LHCN-M2 (cell line): ENCODE data around the gene GPR45.

DNA sequence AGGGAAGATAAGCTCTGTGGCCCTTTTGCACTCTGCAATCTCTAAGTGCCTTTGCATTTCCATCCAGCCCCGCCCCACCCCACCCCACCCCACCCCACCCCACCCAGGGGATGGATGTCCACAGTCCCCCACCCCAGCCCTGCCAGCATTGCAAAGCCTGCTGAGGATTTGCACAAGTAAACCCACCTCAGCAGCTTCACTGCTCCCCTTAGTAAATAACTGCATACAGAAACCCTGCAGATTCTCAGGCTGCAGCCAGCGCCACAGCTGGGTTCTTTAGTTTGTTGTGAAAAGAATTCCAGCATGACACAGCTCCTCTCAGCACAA is 95.9 kb upstream of the POU3F3 start:
- RAMPAGE, long total RNA = no peak

DNA sequence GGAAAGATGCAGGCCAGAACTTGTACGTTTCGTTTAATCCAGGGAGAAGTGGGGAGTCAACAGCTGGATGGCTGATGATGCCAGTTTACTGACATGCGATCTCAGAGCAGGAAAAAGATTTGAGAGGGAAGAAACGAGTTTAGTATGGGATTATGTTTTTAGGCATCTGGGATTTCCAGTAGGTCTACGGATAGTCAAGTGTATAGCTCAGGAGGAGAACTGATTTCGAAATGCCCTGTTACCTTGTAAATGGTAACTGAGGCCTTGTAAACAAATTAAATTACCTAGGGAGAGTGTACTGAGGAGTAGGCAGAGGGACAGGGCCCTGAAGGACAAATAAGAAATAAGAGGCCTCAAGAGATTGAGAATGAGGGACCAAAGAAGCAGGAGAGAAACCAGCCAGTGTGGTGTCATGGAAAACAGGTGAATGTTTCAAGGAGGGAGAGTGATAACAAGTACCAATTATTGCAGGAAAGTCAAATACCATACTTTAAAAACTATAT is 907 bp downstream of the MRPS9 start:
- RAMPAGE, long total RNA = no peak

DNA sequence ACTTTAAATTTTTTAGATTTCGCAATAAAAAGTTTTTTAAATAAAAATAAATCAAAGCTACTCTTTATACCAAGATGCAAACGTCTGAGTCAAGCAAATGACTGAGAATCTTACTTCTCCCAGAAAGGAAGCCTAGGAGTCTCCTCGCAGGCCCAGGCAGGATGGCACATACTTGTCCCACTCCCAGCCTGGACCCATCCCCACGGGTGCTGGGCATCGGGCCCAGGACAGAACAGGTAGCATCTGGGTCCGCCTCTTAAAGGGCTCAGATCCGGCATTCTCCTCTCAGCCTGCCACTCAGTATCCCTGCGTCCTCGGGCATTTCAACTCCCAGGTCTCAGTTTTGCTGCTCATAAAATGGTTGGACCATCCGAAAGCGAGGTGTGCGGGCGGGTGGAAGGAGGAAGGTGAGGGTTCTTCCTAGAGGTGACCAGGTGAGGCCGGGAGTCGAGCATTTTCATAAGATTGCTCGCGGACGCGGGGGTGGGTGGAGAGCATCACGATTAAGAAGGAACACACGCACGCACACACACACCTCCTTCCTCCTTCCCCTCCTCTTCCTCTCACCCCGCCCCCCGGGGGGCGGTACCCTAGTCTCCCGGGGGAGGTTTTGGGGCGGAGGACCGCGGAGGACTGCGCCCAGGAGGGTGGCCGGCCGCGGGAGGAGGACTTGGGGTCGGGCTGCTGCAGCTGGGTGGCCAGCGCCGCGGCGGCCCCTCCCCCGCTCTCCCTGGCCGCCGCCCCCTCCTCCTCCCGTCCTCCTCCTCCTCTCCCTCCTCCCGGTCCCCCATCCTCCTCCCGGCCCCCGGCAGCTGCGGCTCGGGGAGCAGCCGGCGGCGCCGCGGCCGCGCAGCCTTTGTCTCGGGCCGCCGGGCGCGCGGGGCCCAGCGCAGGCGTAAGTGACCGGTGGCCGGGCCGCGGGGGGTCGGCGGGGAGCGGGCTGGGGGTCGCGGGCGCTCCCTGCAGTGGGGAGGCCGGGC is 98.0 kb upstream of the GPR45 start:
- RAMPAGE, long total RNA = no peak

DNA sequence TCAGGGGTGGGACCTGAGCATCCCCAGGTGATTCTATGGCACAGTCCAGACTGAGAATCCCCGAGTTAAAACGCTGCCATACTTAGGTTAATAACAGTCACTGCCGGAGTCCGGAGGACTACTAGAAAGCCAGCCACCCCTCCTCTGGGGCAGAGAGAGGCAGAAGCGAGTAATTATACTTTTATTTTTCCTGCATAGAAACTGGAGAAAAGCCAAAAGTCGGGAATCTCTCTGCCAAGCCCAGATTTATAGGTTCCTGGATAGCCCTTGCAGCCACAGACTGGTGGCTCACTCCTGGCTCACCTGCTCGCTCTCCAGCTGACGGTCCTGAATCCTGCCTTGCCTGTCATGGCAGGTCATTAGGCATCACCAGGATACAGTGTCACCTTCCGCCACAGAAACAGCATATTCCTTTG is 57.3 kb upstream of the GPR45 start:
- RAMPAGE, long total RNA = no peak

DNA sequence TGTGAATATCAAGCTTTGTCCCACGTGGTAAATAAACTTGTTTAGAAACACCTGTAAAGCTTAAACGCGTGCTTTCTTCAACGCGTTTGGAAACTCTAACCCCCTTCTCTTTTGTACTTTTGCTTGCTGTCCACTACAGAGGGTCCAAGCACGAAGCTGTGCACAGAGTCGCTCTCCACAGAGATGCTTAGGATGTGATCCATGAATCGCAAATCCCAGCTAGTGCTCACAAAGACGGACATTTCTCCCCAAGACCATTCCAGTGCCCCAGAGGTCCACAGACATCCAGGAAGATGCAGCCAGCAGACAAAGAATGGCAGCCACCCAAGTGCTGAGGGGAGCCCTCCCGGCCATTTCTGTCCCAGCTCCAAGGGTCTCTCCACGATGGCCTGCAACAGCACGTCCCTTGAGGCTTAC is at the start of gene GPR45:
GPR45 (plus strand) TSS at position 269 of the 417 bp plus-strand sequence.
- RAMPAGE, long total RNA = no peak

- RAMPAGE, long total RNA = no peak
These were observed 26.9 kb downstream of the C2orf49 start for GRCh38 chr2:105364119-105364778.

DNA sequence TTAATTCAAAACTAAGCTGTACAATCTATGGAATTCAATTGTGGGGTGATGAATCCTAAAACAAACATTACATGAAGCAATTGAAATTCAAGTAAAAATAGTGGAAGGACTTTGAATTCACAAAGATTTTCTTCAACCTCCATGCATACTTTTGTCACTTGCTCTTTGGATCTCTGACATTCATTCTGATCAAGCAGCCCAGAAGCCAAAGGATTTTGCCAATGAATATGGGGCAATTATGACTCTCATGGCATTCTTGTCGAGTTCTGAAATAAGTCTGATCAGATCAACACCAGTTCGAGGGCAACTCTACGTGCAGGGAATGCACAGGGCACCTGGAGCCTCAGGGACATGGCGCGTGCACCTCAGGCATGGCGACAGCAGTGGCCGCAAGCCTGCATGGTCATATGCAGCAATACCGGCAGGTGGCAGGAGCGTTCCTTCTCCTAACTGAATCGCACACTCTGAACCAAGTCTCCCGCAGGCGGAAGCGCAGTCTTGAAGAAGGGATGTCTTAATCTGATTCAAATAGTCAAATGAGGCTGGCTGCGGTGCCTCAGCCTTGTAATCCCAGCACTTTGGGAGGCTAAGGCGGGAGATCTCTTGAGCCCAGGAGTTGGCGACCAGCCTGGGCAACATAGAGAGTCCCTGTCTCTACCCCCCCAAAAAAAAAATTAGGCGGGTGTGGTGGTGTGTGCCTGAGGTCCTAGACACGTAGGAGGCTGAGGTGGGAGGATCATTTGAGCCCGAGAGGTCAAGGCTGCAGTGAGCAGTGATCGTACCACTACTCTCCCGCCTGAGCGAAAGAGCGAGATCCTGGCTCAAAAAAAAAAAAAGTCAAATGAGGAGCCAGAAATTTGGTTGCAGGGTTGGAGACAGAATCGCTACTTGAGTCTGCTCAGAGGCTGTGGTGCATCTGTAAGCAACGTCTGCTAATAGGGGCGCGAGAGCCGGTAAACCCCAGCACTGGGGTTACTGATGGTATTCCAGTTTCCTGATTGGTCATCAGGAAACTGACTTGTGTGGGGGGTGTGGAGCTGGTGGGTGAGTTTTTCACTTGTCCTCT is 29.0 kb downstream of the FHL2 start:
- RAMPAGE, long total RNA = no peak

GRCh38 chr2:105388898-105389673 is 9.8 kb downstream of the FHL2 start:
- RAMPAGE, long total RNA = no peak

- RAMPAGE, long total RNA = no peak
These were observed 5.6 kb downstream of the FHL2 start for GRCh38 chr2:105393243-105393710.

DNA sequence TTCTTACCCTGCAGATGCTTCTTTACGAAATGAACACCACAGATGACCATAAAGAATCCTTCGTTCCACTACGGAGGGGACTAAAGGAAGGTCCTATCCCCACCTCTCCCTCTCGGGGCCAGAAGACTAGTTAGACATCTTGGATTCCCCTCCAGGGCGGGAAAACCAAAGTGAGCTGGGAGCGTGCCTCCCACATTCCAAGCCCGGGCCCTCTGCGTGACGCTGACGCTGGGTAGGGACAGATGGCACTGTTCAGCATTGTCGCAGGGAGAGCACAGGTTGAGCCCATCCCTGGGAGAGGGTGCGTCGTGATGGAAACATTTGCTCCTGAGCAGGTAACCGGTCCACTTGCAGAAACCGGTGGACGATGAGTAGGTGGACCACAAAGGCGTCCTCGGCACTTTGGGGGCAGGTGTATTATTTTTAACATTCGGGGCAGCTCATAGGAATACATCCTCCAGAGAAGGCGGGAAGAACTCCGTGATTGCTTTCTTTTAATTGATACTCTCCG is 700 bp upstream of the FHL2 start:
- RAMPAGE, long total RNA = no peak

- RAMPAGE, long total RNA = no peak
These were observed 19.7 kb upstream of the FHL2 start for GRCh38 chr2:105418482-105419005.

DNA sequence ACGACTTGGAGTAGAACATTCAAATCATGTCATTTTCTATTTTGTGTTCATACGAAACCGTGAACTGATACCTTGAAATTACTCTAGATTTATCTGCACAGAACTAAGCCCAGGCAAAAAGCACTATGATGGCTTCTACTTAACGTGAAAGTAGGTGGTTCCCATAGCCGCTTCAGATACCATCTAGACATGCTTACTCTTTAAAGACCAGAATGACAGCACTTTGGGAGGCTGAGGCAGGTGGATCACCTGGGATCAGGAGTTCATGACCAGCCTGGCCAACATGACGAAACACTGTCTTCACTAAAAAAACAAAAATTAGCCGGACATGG is 36.5 kb upstream of the FHL2 start:
- RAMPAGE, long total RNA = no peak

- RAMPAGE, long total RNA = no peak
These were observed 38.8 kb upstream of the FHL2 start for GRCh38 chr2:105437590-105438144.

DNA sequence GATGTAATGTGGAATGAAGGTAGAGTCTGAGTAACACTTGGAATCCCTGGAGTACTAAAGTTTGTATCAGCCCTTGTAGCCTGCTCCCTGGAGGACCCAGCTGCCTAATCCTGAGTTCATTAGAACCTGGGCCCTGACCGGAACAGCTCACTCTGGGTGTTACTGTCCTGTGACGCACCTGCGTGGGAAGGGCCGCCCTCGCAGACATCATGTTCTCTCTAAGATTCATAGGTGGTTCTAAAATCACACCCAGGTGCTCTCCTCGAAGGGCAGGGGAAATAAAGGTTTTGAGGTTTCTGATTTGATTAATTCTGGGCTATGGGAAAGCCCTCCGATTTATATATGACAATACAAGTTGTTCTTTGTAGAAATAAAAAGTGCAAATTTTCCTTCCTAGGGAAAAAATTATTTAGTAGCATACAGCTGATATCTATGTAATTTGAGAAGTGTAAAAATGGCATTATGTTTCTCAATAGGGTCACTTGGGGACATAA is 62.4 kb downstream of the NCK2 start:
- RAMPAGE, long total RNA = no peak

GRCh38 chr2:105927327-105927675 is 138.2 kb upstream of the ECRG4 start:
- RAMPAGE, long total RNA = no peak

GRCh38 chr2:106342771-106343197 is 125.4 kb downstream of the RGPD3 start:
- RAMPAGE, long total RNA = no peak

- RAMPAGE, long total RNA = no peak
These were observed 85.2 kb downstream of the RGPD3 start for GRCh38 chr2:106383050-106383459.

- RAMPAGE, long total RNA = no peak
These were observed 74.4 kb downstream of the CD8B2 start for GRCh38 chr2:106561370-106562063.

DNA sequence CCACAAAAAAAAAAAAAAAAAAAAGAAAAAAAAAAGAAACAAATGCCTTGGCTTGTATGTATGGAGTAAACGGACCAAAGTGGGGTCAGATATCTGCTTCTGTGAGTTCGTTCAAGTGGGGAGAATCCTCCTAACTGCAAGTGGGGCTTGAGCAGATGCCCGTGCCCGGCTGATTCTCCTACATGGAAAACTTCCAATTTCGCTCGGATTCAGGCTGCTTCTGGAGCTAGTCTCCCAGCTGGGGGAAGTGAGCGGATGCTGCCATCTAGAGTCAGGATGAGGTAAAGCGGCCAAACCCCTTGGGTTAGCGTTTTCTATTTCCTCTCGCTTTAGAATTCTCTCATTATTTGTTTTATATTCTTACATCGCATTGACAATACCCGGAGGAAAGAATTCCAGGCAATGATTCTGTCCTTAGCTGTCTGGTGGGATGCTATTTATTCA is 95.3 kb downstream of the CD8B2 start:
- RAMPAGE, long total RNA = no peak

GRCh38 chr2:106701669-106702216 is 184.2 kb downstream of the ST6GAL2 start:
- RAMPAGE, long total RNA = no peak